ENCODE measurements around the gene ANKMY1.

DNA sequence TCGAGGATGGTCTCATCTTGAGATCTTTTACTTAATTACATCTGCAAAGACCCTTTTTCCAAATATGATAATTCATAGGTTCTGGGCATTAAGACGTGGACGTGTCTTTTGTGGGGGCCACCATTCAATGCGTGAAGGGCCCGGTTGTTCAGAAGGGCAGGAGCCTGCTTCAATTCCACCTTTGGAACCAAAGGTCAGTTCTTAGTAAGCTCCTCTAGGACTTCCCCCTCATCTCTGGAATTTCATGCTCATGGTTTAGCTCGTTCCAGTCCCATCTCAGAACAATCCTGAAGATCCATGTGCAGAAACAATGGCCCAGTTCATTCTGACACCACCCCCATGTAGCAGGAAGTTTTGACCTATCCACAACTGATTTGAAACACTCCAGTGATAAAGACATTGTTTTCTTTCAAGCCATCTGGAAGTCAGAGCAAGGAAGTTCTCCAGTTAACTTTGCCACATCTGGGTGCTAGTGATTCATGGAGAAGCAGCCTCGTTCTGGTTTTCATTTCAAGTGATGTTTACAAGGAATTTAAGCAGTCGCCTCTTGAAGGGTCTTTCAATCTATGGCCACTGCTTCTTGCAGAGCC is 36.7 kb upstream of the TWIST2 start:
- PRO-cap: no peak
- RAMPAGE, long total RNA, 2 experiments: no peak in any of the 2 experiments

GRCh38 chr2:238848194-238848790 is 407 bp downstream of the TWIST2 start:
- PRO-cap: no peak
- RAMPAGE, long total RNA, 2 experiments: no peak in any of the 2 experiments

- PRO-cap: no peak
- RAMPAGE, long total RNA, 2 experiments: no peak in any of the 2 experiments
These were observed 81.8 kb downstream of the TWIST2 start for GRCh38 chr2:238929616-238930172.

GRCh38 chr2:239110344-239111105 is 262.6 kb downstream of the TWIST2 start:
- PRO-cap: no peak
- RAMPAGE, long total RNA, 2 experiments: no peak in any of the 2 experiments

DNA sequence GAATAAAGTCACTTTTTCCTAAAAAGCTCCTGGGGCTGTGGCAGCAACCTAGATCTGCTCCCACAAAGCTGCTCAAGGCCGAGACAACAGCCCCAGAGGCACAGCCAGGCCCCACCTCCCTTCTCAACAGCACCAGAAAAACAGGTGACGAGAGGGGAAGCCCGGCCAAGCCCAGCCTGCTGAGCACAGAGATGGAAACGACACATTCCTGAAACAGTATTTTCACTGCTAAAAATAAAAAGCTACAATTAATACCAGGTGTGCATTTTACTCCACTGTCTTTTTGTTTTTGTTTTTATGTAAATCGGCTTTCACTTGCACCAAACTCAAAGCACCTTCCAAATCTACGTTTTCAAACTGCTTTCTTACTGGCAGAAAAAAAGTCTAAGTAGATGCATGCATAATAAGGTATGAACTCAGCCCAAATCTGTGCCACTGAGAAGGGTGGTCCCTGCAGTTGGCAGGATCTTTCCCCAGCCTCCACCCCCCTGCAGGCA is 199.2 kb downstream of the HDAC4 start:
- PRO-cap: unidirectional peak, minus-strand start at position 123 of the sequence
- RAMPAGE, long total RNA, 2 experiments: no peak in any of the 2 experiments

GRCh38 chr2:239249786-239250400 is 150.9 kb downstream of the HDAC4 start:
- PRO-cap: unidirectional peak, minus-strand start at chr2:239249918
- RAMPAGE, long total RNA, 2 experiments: no peak in any of the 2 experiments

DNA sequence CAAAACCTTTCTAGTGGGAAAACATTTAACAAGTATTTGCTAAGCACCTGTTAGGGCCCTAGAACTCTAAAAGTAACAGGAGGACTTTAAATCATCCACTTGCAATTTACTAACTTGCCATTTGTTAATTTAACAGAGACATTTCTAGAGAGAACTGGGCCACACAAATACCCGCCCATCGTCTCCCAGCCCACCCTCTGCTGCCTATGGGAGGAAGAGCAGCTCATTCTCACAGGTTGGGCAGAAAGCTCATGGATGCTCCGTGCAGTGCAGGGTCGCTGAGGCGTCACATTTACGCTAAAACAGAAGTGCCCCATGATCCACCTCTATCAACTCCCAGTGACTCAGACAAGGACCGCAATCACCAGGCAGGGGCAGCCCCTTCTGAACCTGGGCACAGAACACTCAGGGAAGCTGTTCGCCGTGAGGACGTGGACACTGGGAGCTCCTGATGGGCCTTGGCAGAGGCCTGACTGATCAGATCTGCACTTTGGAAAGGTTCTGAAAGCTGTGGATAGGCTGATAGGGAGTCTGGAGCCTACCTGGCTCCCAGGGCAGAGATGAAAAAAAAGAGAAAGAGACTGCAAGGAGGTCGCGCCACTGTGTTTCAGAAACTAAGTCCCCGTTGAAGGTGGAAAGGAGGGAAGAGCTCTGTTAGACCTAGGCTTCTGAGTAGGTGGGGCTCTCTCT is 106.8 kb downstream of the HDAC4 start:
- PRO-cap: no peak
- RAMPAGE, long total RNA, 2 experiments: no peak in any of the 2 experiments

- PRO-cap: no peak
- RAMPAGE, long total RNA, 2 experiments: no peak in any of the 2 experiments
These were observed 105.1 kb downstream of the HDAC4 start for GRCh38 chr2:239295691-239296094.

- PRO-cap: no peak
- RAMPAGE, long total RNA, 2 experiments: no peak in any of the 2 experiments
These were observed 94.6 kb downstream of the HDAC4 start for GRCh38 chr2:239306249-239306641.

DNA sequence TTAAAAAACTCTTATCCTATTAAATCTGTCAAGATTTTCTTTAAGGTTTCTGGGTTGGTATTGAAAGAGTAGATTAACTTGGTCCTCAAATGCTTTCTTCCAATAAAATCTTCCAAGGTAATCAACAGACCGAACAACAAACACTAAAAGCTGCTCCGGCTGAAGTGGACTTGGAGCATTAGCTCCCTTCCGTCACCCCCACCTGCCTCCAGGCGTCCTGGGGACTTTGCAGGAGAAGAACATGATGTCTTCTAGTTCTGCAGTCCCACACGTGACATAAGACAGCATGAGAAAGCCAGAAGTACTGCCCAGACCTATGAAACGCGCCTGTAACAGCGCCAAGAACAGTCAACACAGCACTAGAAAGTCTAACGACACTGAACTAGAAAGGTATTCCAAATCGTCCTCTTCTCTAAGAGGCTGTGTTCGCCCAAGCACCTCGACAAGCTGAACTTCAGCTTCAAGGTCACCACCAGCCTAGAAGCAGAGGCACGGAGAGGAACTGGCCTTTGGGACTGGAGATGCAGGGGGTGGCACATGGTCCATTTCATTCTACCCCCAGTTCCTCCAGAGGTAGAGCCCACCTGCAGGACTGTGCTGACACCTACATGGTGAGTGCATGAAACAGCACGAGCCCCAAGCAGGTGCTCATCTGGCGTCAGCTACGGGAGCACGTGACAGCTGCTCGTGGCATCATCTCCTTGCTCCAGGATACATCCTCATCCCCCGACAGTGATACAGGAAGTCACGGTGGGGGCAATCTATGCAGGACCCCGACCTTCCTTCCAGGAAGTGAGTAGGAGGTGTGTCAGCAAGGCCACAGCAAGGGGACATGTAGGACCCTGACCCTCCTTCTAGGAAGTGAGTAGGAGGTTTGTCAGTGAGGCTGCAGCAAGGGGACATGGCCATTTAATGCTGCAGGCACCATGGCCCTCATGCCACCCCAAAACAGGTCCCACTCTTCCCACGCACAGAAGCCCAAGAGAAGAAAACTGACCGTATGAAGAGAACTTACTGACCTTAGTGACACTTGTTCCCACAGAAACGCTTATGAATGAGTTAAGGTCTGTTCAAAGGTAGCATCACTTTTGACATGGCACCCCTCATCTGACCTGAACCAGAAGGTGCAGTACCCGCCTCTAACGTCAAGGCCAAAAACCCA is 3.7 kb downstream of the HDAC4 start:
- PRO-cap: no peak
- RAMPAGE, long total RNA, 2 experiments: no peak in any of the 2 experiments

GRCh38 chr2:239937195-239937582 is 88.0 kb downstream of the NDUFA10 start:
- PRO-cap: no peak
- RAMPAGE, long total RNA, 2 experiments: no peak in any of the 2 experiments

- PRO-cap: no peak
- RAMPAGE, long total RNA, 2 experiments: no peak in any of the 2 experiments
These were observed 93.4 kb upstream of the OTOS start for GRCh38 chr2:240233637-240234496.

GRCh38 chr2:240249569-240250580 is 109.4 kb upstream of the OTOS start:
- PRO-cap: bidirectional peak, plus-strand start at chr2:240249917, minus-strand start at chr2:240249867
- RAMPAGE, long total RNA, 2 experiments: no peak in any of the 2 experiments

- PRO-cap: no peak
- RAMPAGE, long total RNA, 2 experiments: no peak in any of the 2 experiments
These were observed 65.6 kb upstream of the GPC1 start for GRCh38 chr2:240369514-240370673.

GRCh38 chr2:240434589-240435103 is 817 bp upstream of the GPC1 start:
- PRO-cap: unidirectional peak, minus-strand start at chr2:240434783
- RAMPAGE, long total RNA, 2 experiments: no peak in any of the 2 experiments

GRCh38 chr2:240557188-240558365 is at the start of gene ANKMY1:
Gene ANKMY1, minus strand, starts transcription at chr2:240557988.
- PRO-cap: no peak
- RAMPAGE, long total RNA, 2 experiments: no peak in any of the 2 experiments

DNA sequence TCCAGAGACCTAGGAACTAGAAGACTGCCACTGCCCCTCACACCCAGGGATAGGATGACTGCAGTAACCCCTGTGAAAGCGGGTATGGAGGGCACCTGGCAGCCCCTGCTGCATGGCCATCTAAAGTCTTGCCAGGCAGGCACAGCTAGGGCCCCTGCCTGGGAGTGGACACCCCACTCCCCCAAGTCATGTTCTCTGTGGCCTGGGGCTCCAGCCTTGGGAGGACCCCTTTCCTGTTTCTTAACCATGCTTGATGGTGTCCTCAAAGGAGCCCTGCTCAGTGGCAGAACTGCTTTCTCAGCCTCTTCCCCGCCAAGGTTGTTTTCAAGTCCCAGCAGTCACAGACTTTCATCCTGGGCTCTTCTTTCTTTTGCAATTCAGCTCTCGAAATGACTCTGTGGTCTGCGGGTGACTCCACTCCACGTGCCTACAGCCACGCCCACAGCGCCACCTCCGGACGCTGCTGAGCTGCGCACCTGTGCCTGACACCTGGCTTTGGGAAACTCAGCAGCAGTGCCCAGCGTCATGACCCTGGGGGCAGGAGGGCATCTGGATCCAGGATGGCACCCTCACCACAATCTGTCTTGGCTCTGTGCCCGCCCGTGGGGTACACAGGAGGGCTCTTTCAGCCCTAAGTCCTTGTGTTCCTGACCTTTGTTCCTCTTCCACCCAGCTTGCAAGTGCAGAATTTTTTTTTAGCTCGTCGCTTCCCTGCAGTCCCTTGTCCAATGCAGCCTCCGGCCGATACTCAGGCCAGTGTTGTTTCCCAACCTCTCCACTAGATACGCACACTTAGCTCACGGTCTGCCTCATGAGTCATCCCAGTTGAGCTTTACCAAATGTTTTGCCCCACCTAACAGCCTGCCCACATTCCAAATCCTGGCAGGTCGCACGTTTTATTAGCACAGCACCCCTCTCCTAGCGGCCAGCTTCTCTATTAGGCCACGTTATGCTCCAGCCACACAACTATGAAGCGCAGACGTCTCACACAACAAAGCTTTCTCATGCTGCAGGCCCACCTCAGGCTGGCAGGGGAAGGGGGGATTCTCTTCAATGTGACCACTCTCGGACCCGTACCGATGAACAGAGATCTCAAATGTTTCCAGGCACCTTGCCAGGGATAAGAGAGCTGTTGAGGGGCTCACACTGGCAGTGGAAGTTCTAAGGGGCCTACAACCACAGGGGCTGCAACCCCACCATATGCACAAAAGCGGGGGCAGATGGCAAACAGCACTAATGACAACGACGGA is 6.6 kb upstream of the CAPN10 start:
- PRO-cap: no peak
- RAMPAGE, long total RNA, 2 experiments: no peak in any of the 2 experiments

DNA sequence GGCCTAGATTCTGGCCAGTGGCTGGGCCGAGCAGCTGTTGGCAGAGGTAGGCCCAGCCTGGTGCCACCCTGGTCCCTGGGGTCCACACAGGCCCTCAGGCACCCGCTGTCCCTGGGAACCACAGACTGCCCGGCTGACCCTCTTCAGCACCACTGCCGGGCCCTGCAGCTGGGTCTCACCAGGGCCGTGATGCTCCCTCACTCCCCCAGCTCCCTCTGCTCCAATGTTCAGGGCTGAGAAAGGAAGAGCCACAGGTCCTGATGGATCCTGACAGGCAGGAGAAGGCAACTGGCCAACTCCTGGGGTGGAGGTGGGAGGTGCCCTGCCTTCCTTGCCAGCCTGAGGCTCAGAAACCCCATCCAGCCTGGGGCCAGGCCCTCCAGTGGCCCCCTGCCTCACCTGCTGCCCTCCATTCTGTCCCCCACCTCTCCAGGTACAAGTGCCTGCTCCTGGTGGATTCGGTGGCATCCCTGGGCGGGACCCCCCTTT is 4.0 kb downstream of the AGXT start:
- PRO-cap: no peak
- RAMPAGE, long total RNA, 2 experiments: no peak in any of the 2 experiments

GRCh38 chr2:240876230-240877506 is 8.0 kb downstream of the AGXT start:
- PRO-cap: no peak
- RAMPAGE, long total RNA, 2 experiments: no peak in any of the 2 experiments

- PRO-cap: no peak
- RAMPAGE, long total RNA, 2 experiments: no peak in any of the 2 experiments
These were observed 10.6 kb downstream of the SNED1 start for GRCh38 chr2:241008761-241009646.